Hair follicular keratinocyte (primary cell): ENCODE data around the genes HNRNPCL1, PRAMEF10, PRAMEF7, PRAMEF26 and PRAMEF5.

GRCh38 chr1:12171501-12172411, 5.0 kb downstream of the TNFRSF1B start:
- RAMPAGE, long total RNA, result no peak

- RAMPAGE, long total RNA, result no peak
Measured at GRCh38 chr1:12181816-12182620, 15.2 kb downstream of the TNFRSF1B start.

DNA sequence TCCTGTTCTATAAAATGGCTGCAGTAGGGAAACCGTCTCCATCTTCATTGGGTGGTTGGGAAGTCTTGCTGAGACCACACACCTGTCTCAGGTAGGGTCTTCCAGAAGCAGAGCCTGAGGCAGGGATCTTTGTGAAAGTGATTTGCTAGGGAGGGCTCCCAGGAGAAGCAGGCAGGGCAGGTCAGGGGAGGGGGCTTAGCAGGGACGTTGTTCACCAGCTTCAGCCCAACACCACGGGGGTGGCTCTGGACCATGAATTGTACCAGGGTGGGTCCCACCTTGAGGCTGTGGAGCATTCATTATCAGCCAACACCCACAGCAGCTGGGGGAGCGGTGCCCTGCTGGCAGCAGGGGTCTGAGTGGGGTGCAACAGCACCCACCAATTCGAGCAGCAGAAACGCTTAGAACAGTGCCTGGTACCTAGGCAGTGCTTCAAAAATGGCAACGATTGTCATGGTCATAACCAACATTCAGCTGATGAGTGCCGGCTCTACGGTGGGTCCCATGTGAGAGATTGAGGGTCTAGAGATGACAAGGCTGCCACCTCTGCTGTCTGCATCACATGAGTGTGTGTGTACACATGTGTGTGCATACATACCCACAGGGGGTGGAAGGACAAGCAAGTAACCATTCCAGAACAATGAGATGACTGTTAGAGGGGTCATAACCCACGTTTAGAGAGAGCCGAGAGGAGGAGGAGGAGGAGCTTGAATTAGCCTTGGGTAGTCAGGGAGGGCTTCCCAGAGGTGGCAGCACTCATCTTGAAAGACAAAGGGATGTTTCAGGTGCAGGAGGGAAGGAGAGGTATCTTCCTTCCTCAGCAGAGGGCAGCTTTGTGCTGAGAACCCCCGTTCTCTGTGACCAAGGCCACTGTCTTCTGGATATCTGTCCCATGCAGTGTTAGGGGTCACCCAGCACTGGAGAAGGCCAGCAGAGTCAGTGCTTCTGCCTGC, 21.1 kb downstream of the TNFRSF1B start:
- RAMPAGE, long total RNA, result no peak

DNA sequence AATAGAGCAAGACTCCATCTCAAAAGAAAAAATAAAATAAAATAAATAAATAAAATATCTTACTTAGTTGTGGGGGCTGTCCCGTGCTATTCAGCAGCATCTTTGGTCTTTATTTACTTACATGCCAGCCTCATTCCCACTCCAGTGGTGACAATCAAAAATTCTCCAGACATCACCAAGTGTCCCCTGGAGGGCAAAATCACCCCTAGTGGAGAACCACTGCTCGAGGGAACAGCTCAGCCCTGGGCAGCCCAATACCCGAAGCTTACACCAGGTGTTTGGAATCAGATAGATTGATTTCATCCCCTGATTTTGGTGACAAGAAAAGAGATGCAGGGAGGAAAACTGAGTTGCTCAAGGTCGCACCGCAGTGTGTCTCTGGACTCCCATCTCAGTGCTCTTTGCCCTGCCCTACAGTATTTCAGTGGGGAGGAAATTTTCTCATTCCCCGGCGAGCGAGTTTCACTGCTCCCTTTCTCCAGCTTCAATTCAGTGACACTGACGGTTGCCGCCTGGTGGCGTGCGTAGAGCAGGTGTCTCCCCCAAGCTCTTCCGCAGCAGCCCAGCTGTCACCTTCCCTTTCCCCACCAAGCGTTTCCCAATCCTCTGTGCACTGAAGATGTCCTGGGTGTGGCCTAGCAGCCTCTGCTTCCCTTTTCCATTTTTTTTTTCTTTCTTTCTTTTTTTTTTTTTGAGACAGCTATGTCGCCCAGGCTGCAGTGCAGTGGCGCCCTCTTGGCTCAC, 29.7 kb downstream of the TNFRSF1B start:
- RAMPAGE, long total RNA, result no peak

DNA sequence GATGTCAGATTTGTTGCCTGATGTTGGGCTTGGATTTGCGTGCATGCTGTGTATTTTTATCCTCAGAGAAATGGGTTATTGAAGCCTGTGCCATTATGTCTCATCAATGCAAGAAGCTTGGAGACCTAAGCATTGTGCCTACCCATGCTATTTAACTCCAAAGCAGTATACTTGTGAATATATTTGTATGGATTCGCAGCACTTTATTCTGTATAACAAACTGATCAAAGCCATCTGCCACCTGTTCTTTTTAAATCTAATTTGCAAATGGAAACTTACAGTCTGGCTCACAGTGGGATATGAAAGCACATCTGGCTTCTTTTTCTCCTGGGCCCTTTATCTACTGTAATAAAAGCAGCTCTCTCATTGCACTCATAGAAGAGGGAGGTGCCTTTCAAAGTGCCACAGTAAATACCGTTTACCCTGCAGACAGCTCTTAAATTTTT, 109.9 kb downstream of the VPS13D start:
- RAMPAGE, long total RNA, result no peak

- RAMPAGE, long total RNA, result no peak
Measured at GRCh38 chr1:12345853-12346221, 116.0 kb downstream of the VPS13D start.

- RAMPAGE, long total RNA, result no peak
Measured at GRCh38 chr1:12450287-12450891, 167.6 kb downstream of the DHRS3 start.

- RAMPAGE, long total RNA, result no peak
Measured at GRCh38 chr1:12555530-12555836, 62.5 kb downstream of the DHRS3 start.

GRCh38 chr1:12577989-12578495, 40.0 kb downstream of the DHRS3 start:
- RAMPAGE, long total RNA, result no peak

- RAMPAGE, long total RNA, result no peak
Measured at GRCh38 chr1:12601249-12601621, 16.8 kb downstream of the DHRS3 start.

DNA sequence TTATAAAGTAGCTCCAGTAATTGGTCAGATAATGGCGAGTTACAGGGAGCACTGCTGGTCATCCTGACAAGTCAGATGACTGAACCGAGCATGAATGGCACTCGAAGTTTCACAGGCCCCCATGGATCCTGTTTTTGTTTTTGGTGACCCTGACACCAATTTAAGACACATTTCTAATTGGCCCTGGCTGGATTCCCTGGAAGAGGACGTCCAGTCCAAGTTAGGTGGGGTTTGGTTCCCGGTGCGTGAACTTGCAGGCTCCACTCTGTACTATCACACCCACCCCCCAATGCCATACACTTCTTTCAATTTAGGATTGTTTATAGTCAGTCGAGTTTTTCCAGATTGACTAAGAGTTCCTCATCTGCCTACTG, 2.8 kb downstream of the DHRS3 start:
- RAMPAGE, long total RNA, result no peak

- RAMPAGE, long total RNA, result no peak
Measured at GRCh38 chr1:12848607-12849037, at the start of gene HNRNPCL1. Gene HNRNPCL1, minus strand, starts transcription at chr1:12848720.

GRCh38 chr1:12898037-12898588, at the start of gene PRAMEF10:
Gene PRAMEF10, minus strand, starts transcription at chr1:12898270.
- RAMPAGE, long total RNA, result no peak

- RAMPAGE, long total RNA, result no peak
Measured at GRCh38 chr1:12916370-12916707, at the start of gene PRAMEF7. Gene PRAMEF7, plus strand, starts transcription at chr1:12916610.

GRCh38 chr1:13155715-13156296, at the start of gene PRAMEF26:
Gene PRAMEF26, minus strand, starts transcription at chr1:13156009.
- RAMPAGE, long total RNA, result no peak

- RAMPAGE, long total RNA, result no peak
Measured at GRCh38 chr1:13254041-13254361, at the start of gene PRAMEF5. Gene PRAMEF5, plus strand, starts transcription at chr1:13254198.

DNA sequence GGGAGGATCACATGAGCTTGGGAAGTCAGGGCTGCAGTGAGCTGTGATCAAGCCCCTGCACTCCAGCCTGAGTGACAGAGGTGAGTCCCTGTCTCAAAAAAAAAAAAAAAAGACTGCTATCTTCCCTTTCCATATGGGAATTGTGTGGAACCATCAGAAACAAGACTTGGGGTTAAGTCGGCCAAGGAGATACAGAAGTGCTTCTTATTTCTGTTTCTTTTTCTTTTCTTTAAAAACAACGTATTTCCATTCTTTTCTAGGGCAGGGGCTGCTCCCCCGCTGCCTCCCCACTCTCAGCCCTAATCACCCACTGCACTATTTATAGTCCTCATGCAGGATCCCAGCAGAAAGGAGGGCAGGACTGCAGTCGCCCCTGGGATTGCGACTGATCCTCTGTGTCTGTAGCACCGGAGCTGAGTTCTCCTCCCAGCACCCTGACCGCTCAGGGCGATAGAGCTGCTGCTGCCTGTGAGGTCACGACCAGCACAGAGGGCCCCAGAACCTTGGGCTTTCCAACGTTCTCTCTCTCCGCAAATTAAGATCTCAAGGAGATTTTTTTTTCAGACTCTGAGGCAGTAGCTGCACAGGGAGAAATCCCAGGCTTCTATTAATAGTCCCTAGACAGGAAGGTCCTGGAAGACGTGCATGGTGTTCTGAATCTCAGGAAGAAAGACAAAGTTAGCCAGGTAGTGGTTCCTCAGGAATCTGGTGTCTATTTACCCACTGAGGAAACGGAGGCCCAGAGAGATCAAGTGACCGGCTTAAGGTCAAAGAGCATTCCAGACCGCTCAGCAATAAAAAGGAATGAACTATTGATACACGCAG, 46.7 kb downstream of the PRAMEF20 start:
- RAMPAGE, long total RNA, result no peak

GRCh38 chr1:13512415-13512764, 1.4 kb downstream of the LRRC38 start:
- RAMPAGE, long total RNA, result no peak

DNA sequence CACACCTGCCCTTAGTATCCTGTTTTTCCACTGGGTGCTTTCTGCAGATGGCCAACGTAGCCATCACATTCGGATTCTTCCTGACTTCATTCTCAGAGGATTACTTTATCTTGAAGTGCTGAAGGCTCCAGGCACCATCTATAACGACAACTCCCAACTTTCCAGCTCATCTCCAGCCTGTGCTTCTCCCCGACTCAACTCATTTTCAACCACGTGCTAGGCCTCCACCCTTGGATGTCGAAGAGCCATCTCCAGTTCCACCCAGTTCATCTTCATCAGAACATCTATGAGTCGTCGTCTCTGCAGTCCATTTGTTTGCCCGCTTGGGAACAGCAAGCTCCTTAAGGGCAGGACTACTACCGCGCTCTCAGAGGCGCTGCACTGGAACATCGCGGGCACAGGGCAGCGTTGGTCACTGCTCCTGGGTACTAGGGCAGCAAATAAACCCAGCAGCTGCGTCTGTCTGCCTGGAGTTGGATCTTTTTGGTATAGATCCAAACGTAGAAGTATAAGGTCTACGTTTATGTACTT, 576 bp upstream of the PRDM2 start:
- RAMPAGE, long total RNA, result no peak

- RAMPAGE, long total RNA, result no peak
Measured at GRCh38 chr1:13726642-13727099, 26.7 kb downstream of the PRDM2 start.